Neutrophil (primary cell): ENCODE data around the gene RAB17.

GRCh38 chr2:237368602-237369274, 45.2 kb downstream of the COL6A3 start:
- PRO-cap: no peak

GRCh38 chr2:237451401-237451839, 35.6 kb upstream of the MLPH start:
- PRO-cap: no peak

- PRO-cap: no peak
These were observed 15.5 kb upstream of the MLPH start for GRCh38 chr2:237471484-237471927.

DNA sequence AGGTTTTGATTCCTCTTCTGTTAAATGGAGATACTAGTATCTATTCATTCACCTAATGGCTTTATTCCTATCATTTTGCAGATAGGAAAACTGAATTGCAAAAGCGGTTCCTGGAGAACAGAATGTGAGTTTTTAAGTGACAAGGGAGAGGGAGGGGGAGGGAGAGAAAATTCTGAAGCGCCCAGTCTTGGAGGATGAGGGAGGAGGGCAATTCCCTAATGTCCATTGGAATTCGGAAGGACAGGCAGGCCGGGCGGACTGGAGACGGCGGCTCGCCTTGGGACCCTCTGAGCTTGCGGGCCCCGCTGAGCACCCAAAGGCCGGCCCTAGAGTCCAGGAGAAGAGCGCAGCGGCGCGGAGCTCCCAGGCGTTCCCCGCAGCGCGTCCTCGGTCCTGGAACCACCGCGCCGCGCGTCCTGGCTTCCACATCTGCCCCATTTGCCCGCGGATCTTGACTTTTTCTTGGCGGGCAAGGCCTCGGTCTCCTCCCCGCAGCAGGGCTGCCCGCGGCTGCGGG, 807 bp upstream of the MLPH start:
- PRO-cap: no peak

DNA sequence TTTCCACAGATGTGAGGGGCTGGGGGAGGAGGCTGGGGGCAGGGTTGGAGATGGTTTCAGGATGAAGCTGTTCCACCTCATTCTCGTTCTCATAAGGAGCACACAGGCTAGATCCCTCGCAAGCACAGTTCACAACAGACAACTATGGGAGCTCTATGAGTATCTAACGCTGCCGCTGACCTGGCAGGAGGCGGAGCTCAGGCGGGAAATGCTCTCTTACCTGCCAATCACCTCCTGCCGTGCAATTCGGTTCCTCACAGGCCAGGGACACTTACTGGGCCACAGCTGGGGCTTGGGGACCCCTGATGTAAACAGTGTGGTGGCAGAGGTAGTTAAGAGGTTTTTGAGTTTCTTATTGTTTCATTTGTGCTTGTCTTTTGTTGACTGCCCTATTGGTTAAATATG, 9.9 kb downstream of the MLPH start:
- PRO-cap: no peak

DNA sequence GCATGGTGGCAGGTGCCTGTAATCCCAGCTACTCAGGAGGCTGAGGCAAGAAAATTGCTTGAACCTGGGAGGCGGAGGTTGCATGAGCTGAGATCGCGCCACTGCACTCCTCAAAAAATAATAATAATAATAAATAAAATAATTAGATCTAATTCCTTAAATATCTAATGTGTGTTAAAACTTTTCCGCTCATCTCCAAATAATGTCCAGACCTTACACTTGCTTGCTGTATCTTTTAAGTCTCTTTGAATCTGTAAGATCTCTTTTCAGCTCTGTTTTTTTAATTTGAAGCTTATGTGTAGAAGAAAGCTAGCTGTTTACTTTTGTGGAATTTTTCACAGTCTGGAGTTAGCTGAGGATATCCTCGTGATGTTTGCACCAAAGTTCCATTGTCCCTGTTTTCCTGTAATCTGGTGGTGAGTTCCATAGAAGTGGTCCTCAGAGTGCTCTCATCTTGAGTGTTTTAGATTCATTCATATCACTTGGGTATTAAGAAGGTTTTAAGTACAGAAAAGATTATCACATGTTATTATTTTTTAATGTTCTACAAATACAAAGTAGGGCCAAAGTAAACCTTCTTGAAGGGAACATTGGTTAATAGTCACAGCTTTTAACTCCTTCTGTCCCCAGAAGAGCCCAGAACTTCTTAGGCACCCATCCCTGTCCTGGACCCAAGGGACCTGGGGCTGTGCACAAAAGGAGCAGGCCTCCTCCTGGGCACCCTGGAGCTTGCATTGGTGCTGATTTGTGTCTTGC, 14.8 kb downstream of the MLPH start:
- PRO-cap: no peak

- PRO-cap: no peak
These were observed 33.2 kb downstream of the MLPH start for GRCh38 chr2:237520083-237520875.

DNA sequence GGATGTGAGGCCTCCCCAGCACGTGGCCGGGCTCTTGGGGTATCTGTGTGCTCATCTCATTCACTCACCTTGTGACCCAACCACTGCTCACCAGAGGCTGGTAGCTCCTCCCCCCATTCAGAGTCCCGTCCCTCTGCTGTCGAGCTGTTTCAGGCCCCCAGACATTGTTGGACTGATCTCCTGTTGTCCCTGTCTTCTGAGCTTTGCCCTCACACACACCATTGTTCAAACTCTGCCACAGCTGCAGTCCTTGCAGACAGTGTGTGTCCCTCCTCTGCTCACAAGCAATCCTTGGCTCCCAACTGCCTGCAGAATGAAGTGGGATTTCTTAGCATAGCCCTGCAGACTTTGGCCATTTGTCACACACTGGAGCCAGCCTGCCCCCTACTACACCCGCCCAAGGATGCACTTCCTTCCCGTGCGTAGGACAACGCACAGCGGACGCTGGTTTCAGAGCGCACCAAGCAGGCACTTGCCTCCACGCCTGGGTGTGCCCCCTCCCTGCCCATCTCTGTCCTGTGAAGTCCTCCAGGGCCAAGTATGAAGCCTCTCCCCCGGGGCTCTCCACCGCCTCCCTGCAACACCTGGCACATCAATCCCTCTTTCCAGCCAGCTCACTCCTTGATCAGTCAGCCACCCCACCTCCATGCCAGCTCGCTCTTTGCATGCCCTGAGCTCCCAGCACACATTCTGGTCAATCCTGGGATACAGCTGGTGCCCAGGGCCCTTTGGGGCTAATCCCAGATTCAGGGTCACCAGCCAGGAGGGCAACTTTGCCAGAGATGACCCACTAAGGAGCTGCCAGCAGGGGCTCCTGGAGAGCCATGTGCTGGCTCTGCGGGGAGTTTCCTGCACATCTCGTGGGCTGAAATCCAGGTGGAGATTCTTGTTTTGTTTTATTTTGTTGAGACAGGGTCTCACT, 16.5 kb upstream of the PRLH start:
- PRO-cap: no peak

- PRO-cap: no peak
These were observed 15.3 kb upstream of the PRLH start for GRCh38 chr2:237550920-237551659.

DNA sequence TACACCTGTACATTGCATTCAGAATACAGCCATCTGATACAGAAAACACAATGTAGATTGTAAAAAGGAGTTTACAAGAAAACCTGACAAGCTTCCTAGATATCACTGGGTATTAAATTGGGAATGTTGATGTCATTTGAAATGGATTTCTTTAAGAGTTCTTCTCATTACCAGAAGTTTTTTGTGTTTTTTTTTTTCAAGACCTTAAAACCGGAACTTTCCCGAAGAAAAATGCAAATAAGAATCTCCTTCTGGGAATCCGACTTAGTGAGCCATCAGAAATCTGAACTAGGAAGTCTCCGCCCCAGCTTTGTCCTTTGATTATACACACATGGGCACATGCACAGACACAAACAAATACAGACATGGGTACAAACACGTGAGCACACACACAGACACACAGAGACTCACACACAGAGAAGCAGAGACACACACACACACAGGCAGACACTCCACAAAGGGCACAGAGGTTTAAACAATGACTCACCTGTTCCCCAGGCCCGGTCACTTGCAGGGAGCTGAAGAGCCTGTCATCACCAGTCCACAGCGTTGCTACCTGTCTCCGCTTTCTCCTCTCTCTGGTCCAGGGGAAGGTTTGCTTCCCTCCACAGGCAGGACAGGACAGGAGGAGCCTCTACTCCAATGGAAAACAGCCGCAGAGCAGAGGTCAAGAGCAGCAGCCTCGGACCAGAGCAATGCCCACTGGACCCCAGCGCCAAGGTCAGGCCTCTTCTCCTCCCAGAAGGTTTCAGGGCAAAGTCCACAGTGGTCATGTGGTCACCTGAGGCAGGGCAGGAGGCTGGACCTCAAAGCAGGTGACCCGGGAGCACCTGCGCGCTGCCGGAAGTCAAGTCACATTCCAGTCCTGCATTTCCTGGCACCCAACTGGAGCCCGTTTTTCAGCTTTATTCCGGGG, at the start of gene RAB17:
Gene RAB17, minus strand, starts transcription at position 755 of the 916 bp plus-strand sequence.
- PRO-cap: no peak

- PRO-cap: no peak
These were observed 13.2 kb upstream of the RAB17 start for GRCh38 chr2:237603525-237604271.

- PRO-cap: no peak
These were observed 66.3 kb downstream of the LRRFIP1 start for GRCh38 chr2:237693537-237694250.

GRCh38 chr2:237698129-237698494, 70.7 kb downstream of the LRRFIP1 start:
- PRO-cap: no peak

GRCh38 chr2:237721532-237722133, 76.9 kb upstream of the RBM44 start:
- PRO-cap: no peak

GRCh38 chr2:237724225-237724674, 74.3 kb upstream of the RBM44 start:
- PRO-cap: no peak

DNA sequence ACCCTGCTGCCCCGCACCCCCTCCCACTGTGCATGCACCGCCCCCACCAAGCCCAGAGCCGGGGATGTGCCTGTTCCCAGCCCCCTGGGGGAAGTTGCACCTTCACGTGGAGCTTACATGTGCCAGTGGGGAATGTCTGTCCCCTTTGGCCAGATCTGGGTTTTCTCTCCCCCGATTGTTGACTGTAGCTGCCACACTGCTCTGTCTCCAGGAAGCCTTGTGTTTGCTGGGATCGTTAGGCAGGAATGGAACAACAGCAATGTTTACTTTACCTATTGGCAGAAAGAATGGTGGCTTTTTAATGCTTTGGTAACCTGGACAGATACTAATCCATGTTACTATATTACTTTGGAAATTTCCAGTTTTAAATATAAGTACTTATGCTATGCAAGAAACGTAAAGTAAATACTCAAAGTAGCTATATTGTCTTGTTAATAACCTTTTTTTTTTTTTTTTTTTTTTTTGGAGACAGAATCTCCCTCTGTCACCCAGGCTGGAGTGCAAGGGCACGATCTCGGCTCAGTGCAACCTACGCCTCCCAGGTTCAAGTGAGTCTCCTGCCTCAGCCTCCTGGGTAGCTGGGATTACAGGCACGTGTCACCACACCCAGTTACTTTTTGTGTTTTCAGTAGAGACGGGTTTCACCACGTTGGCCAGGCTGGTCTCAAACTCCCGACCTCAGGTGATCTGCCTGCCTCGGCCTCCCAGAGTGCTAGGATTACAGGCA, 64.6 kb upstream of the RBM44 start:
- PRO-cap: no peak

DNA sequence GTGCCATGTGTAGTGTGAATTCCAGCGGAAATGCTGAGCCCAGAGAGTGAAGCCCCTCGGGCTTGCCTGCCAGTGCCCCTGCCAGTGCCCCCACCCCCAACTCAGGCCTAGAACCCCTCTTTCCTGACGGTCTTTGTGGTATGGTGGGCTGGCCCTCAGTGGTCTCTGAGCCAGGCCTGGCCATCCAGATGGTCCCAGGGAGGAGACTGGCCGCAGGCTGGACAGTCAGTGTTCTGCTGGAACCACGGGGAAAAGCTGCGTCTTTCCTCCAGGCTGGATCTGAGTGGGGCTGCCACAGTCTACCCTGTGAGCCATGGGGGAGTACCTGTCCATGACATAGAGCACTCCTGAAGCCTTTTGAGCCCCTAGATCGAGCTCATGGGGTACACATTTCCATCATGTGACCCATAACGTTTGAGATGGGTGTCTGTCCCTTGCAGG, 3.2 kb downstream of the RAMP1 start:
- PRO-cap: no peak

DNA sequence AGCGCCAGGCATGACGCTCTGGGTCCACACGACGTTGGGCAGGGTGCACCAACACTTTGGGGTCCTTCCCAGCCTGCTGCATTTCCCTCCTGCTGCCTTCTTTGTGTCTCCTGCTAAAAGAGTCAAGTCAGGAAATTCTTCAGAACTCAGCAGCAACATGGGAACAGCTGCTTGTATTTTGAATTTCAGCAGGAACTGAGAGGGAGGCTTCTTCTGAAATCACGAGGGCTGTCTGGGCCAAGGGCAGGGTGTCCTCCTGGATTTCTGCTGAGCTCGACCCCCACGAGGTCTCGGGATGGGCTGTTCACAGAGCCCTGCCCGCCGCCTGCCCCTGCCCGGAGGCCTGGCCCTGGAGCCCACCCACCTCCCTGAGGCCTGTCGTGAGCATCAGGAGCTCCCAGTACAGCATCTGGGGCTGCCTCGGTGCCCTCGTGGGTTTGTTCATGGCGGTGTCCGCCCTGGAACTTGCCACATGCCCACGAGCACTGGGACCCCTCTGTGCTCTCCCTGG, 25.6 kb downstream of the RAMP1 start:
- PRO-cap: no peak

GRCh38 chr2:237898367-237899179, 39.1 kb downstream of the RAMP1 start:
- PRO-cap: no peak

- PRO-cap: no peak
These were observed 7.4 kb downstream of the ESPNL start for GRCh38 chr2:238107495-238107906.